Thoracic aorta endothelial cell (primary cell): ENCODE measurements around a stretch of chr10.

DNA sequence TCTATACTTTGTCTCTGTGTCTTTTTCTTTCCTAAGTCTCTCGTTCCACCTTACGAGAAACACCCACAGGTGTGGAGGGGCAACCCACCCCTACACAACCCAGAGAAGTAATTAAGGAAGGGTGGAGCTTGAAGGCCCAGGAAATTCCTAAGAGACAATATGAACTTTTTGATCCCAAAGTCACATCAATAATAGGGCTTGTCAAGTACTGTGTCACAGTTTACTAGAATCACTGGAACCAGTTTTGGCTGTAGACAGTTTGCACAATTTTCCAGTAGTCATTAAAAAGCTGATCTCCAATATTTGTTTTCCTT is 824 bp downstream of the SLC25A16 start:
- CAGE, long polyA plus RNA = no peak

- CAGE, long polyA plus RNA = no peak
Observed at GRCh38 chr10:68554984-68555355, 5.2 kb upstream of the TET1 start.

- CAGE, long polyA plus RNA = no peak
Observed at GRCh38 chr10:69065395-69066306, 22.3 kb upstream of the SRGN start.

DNA sequence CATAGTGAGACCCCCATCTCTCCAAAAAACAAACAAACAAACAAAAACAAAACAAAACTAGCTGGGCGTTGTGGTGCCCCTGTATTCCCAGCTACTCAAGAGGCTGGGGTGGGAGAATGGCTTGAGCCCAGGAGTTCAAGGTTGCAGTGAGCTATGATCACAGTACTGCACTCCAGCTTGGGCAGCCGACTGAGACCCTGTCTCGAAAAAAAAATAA is 8.8 kb downstream of the SRGN start:
- CAGE, long polyA plus RNA = no peak

GRCh38 chr10:69374168-69375002 is 42.3 kb downstream of the TACR2 start:
- CAGE, long polyA plus RNA = no peak

- CAGE, long polyA plus RNA = no peak
Observed at GRCh38 chr10:69452822-69453028, 1.5 kb downstream of the TSPAN15 start.

GRCh38 chr10:69479343-69480294 is 28.4 kb downstream of the TSPAN15 start:
- CAGE, long polyA plus RNA = no peak

GRCh38 chr10:69709086-69709500 is 79.0 kb downstream of the FAM241B start:
- CAGE, long polyA plus RNA = no peak

- CAGE, long polyA plus RNA = no peak
Observed at GRCh38 chr10:69912491-69913052, 110.9 kb downstream of the COL13A1 start.

GRCh38 chr10:70139414-70140279 is 6.9 kb downstream of the TYSND1 start:
- CAGE, long polyA plus RNA = no peak

- CAGE, long polyA plus RNA = no peak
Observed at GRCh38 chr10:70168640-70169351, 1.5 kb downstream of the SAR1A start.

GRCh38 chr10:70228011-70228525 is 5.2 kb downstream of the PPA1 start:
- CAGE, long polyA plus RNA = no peak

GRCh38 chr10:70234495-70234885 is 1.3 kb upstream of the PPA1 start:
- CAGE, long polyA plus RNA = no peak

DNA sequence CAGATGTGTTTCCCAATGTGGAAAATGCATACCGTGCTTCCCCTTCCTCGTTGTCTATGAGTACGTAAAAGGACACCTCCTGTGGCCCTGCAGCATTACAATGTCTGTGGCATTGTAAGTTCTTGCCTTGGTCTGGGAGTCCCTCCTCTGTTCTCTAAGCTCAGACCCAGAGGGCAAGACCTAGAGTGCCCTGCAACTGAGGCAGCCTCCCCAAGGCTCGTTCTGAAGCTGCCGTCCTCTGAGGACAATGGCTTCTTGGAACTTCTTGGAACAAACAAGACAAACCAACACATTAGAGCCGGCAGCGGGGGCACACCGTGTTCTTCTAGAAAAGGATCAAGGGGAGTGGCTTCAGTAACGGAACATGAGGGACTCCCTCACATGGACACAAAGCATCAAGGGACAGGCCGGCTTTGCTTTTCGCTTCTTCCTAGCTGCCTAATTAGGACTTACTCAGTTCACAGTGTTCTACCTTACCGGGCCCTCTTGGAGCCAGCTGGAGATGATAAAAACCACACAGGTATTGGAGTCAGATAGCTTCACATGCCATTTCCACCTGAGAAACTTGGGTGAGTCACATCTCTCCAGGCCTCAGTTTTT is 20.9 kb upstream of the PPA1 start:
- CAGE, long polyA plus RNA = no peak

DNA sequence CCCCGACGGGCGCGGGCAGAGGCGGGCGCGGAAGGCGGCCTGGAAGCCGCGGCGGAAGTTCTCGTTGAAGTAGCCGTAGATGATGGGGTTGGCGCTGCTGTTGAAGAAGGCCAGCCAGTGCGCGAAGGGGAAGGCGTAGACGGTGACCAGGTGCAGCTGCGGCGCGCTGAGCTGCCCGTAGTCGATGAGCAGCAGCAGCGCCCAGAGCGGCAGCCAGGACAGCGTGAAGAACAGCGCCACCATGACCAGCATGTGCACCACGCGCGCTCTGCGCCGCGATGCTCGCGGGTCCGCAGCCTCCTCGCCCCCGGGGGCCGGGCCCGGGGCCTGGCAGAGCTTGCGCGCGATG is 21.9 kb upstream of the PPA1 start:
- CAGE, long polyA plus RNA = no peak

- CAGE, long polyA plus RNA = no peak
Observed at GRCh38 chr10:70404648-70405123, 741 bp downstream of the EIF4EBP2 start.

- CAGE, long polyA plus RNA = no peak
Observed at GRCh38 chr10:70419841-70420272, 15.9 kb downstream of the EIF4EBP2 start.

DNA sequence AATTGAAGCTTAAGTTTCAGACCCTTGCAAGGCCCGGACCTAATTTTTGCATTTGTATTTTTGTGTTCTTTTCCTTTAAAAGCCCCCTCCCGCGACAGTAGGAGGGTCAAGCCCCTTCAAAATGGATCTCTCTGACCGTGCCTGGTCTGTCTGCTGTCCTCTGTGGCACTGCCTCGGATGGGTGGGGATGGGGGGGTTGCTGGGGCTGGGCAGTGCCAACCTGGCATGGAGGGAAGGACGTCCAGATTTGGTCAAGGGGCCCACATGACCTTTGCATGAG is 17.8 kb upstream of the NODAL start:
- CAGE, long polyA plus RNA = no peak

- CAGE, long polyA plus RNA = no peak
Observed at GRCh38 chr10:70715844-70716196, 43.5 kb downstream of the ADAMTS14 start.

DNA sequence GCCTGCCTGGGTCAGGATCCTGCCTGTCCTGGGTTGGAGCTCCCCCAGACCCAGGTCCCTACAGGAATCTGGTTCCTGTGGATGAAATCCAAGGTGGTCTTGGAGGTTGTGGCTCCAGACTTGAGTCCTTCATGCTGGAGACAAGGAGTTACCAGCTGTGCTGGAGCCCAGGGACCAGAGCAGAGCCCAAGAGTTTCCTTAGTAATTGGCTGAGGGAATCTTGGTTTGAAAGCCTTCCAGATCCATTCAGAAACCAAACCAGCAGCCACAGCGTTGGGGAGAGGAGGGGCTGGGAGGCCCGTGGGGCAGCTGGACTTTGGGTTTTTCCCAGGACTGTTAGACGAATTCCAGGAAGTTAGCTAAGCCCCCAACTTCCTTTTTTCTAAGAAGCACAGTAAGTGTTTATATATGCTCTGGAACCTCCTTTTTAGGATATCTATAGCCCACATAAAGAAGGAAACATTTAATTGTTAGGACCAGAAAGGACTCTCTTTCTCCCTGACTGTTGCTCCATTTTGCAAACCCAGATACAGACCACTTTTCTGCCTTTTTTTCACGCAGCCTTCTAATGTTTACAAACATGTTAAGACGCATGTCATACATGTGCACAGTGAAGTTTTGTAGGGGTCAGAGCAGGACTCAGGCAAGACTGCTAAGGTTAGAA is 42.7 kb downstream of the TBATA start:
- CAGE, long polyA plus RNA = no peak